Bronchus fibroblast of lung (primary cell): ENCODE data around the genes NPBWR2 and MYT1.

- RAMPAGE, long total RNA, result no peak
Observed at GRCh38 chr20:63642503-63643135, 10.6 kb downstream of the STMN3 start.

DNA sequence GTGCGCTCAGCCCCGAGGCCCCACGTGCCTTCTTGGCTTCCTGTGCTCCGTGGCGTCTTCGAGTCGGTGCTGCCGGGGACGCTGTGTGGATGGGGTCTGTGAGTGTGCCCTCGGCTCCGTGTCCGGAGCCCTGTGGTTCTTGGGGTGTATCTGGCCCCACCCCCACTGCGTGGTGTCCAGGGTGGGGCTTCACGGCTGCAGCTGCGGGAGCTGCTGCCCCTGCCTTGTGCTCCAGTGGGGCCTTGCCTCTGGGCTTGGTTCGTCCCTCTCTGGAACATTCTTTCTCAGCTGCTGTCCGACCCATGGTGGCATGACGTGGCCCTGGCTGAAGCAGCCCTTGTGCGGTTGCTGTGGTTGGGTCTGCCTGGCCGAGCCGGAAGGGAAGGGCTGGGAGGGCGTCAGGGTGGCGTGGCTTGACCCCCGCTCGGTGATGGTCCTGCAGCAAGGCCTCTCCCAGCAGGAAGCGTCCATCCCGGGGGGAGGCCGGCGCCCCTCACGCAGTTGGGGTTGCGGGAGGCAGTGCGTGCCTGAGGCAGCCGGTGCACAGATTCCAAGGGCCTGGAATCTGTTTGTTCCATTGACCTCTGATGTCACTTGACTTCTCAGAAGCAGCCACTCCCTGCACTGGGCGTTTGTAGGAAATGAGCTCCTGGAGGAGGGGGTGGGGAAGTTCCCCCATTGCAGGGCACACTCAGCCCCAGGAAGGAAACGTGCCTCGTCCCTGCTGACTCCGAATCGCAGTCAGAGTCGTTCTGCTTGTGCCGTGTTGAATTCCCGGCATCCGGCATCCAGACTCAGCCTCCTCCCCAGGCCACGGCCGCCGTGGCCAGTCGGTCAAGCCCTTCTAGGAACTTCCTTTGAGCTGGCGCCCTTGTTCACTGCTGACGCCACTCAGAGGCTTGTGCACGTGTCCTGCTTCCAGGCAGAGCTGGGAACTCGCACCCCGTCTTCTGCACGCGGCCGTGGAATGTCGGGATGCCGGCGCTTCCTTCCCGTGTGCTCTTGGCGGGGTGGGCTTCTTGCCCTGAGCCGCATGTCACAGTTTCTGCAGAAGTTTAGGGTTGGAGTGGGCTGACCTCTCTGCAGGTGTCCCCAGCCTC is 9.8 kb upstream of the TNFRSF6B start:
- RAMPAGE, long total RNA, result no peak

DNA sequence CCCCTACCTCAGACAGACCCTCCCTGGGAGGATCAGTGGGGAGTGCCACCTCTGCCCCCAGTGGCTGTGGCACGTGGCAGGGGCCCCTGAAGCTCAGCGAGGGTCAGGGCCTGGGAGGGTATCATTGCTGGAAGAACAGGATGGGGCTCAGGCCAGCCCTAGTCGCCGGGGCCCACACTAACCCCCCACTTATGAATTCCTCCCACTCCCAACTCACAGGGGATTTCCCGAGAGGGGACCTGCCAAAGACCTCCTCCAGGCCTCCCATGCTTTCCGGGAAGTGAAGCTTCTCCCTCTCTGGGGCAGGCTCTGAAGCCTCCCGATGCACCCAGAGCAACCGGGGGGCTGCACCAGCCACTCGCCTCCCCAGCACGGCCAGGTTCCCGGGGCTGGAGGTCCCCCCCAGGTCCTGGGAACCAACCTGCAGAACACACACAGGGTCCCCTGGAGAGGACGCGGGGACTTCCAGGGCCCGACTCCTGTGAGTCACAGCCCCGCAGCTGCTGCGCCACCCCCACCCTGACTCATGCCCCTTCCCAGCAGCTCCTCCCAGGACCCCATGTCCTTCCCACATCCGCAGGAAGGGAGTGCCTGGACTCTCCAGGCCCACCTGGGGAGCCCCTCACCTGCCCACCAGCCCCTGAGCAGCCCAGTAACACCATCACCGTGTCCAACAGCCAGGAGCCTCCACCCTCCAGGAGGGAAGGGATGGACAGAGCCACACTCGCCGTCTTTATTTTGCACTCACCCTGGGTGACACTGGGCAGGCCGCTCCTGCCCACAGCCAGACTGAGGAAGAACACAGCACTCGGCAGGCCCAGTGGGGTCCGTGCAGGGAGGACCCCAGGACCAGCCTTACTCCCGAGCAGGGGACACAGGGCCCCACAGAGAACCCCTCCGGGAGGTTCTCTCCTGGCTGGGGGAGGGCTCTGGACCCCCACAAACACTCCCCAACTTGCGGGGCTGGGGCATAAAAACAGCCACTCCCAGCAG is 2.6 kb downstream of the TNFRSF6B start:
- RAMPAGE, long total RNA, result no peak

DNA sequence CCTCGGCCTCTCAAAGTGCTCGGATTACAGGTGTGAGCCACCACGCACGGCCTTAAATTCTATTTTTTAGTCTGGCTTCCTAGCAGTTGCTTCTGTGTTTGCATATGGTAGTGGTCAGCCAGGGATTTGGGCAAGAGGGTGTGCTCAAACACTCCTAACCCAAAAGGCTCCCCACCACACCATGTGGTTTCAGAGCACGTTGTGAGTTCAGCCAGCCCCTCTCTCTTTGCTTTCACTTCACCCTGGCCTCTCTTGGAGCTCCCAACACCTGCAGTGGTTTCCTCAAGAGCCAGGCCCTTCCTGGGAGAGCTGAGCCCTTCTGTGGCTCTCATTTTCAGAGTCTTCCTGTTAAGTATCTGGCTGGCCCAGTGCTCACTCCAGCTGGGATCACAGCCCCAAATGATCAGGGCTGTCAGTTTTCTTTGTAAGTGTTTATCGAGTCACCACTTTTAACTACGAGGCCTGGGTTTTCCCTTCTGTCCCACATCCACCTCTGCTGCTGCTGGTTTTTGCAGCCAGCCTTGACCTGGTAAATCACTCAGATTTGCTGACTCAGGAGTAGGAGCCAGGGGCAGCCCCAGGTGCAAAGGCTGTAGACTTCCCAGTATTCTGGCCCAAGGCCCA is 8.1 kb upstream of the LIME1 start:
- RAMPAGE, long total RNA, result no peak

GRCh38 chr20:63737292-63738338 is 1.2 kb downstream of the LIME1 start:
- RAMPAGE, long total RNA, result no peak

- RAMPAGE, long total RNA, result no peak
Observed at GRCh38 chr20:63740621-63741735, 1.4 kb downstream of the SLC2A4RG start.

- RAMPAGE, long total RNA, result no peak
Observed at GRCh38 chr20:63889906-63890737, 4.8 kb upstream of the DNAJC5 start.

DNA sequence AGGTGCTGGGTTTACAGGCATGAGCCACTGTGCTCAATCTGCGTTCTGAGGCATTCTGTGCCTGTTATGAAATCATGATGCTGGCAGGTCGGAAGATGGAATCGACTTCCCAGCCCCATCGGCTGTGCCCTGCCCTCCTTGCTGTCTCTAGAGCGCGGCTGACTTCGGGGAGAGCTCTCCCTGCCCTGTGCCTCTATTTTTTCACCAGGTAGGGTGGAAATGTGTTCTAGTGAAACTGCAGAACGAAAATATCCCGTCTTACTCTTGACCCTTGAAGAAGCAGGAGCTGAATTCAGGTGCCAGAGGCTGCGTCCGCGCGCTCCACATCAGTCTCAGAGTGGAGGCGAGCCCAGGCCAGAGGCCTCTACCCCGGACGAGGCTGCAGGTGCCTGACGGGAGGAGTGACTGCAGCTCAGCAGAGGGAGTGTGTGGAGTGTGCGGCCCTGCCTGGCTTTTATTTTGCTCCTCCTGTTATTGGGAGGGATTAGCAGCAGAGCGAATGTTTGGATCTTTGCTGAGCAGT is 6.4 kb downstream of the DNAJC5 start:
- RAMPAGE, long total RNA, result no peak

DNA sequence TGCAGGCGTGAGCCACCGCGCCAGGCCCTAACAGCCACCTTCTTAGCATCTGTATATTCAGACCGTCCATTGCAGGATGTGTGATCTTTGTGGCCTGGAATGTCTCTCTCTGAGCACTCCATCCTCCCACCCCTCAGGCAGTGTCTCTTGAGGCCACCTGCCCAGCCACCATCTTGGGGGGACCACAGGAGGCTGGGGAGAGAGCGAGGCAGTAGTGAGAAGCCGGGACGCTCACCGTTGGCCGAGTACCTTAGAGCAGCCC is 18.9 kb downstream of the DNAJC5 start:
- RAMPAGE, long total RNA, result no peak

DNA sequence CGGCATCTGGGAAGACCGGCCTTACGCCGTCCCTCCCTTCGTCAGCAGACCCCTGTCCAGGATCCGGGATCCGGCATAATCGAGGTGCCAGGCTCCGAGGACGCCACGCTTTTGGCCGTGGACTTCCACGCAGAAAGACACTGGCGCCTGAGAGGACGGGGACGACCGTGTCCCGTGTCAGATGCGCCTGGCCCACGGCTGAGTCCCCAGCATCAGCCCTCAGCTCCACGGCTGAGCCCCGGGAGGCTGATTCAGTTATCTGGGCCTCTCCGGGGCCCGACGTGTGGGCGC is 17.4 kb downstream of the UCKL1 start:
- RAMPAGE, long total RNA, result no peak

GRCh38 chr20:63950917-63951419 is 5.2 kb downstream of the UCKL1 start:
- RAMPAGE, long total RNA, result no peak

GRCh38 chr20:63978332-63979359 is 796 bp downstream of the SAMD10 start:
- RAMPAGE, long total RNA, result no peak

- RAMPAGE, long total RNA, result no peak
Observed at GRCh38 chr20:63982621-63983280, 1.8 kb downstream of the PRPF6 start.

GRCh38 chr20:64044417-64045704 is 4.6 kb downstream of the SOX18 start:
- RAMPAGE, long total RNA, result no peak

DNA sequence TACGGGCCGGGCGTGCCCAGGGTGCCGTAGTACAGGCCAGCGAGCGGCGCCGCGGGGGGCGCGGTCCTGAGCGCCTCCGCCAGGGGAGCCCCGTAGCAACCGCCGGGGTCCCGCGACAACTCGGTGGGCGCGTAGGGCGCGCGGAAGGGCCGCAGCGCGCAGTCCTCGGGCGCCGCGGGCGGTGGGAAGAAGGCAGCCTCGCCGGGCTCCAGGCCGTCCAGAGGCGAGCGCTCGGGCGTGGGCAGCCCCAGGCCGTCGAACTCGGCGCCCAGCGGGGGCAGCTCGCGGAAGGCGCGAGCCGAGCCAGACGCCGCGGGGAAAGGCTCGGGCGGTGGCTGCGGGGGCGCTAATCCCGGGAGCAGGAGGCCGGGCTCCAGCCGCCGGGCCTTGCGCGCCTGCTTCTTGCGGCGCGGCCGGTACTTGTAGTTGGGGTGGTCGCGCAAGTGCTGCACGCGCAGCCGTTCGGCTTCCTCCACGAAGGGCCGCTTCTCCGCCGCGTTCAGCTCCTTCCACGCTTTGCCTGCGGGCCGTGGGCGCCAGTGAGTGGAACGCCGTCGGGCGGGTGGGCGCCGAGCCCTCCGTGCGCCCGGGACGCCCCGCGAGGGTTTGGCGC is 890 bp downstream of the SOX18 start:
- RAMPAGE, long total RNA, result no peak

GRCh38 chr20:64051466-64052225 is 2.2 kb upstream of the SOX18 start:
- RAMPAGE, long total RNA, result no peak

DNA sequence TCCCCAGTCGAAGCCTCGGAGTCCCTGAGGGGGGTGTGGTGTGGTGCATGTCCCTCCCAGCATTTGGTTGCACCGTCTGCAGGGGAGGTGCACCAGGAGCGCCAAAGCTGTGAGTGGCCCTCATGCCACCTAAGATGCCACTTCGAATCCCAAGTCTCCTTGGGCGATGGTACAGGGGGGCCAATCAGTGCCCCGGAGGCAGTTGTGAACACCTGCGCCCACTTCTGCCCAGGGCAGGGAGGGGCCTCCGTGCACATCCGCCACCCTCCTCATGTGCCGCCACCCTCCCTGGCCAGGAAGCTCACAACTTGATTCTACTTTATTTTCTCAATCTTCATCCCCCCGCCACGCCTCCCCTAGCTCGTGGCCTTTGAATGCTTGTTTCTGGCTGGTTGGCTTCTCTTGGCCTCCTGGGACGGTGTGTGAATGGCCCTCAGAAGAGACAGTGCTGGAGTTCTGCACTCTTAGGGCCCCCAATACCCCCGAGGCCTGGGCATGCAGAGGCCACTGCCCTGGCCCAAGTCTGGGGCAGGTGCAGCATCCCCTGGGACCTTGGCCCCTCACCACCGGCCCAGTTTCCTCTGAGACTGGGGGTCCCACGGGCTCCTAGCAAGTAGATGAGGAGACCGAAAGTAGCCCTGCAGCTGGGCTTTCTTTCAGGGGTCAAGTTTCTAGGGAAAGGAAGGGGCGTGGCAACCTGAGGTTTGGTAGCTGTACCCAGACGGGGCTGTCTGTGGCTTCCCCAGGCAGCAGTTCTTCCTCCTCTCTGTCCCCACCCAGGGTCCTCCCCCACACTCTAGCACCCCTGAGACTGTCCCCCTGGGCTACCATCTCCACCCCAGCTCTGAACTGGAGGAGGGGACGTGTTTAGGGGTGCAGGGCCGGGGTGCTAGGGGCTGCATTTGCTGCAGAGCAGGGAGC is 1.4 kb downstream of the RGS19 start:
- RAMPAGE, long total RNA, result no peak

GRCh38 chr20:64101868-64102444 is 5.4 kb downstream of the NPBWR2 start:
- RAMPAGE, long total RNA, result no peak

DNA sequence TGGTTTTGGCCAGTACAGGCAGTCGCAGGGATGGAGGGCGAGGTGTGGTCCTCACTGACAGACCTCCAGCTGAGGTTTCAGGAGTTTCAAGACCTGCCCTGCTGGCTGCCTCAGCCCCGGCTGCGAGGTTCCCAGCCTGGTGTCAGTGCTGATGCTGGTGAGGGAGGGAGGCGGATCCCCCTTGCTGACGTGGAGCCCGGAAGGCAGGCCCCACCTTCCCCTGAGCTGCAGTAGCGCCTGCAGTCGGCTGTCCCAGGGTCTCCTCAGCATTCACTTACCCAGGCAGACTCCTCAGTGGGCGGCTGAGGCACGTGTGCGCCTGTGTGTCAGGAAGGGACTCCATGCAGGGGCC is at the start of gene NPBWR2:
Gene NPBWR2 (minus strand): TSS at position 156 of the 352 bp plus-strand sequence.
- RAMPAGE, long total RNA, result no peak

- RAMPAGE, long total RNA, result no peak
Observed at GRCh38 chr20:64163901-64164915, at the start of gene MYT1. Gene MYT1 (plus strand): TSS chr20:64164452.